Mononuclear cell (primary cell): ENCODE data around the gene TMEM184C.

GRCh38 chr4:146242942-146243706 lies 28.8 kb downstream of the REELD1 start:
- RRBS: no CpG with 5 or more reads among the region's 19 CpGs

GRCh38 chr4:146520823-146521263 lies 897 bp downstream of the SLC10A7 start:
- RRBS: no CpG with 5 or more reads among the region's 8 CpGs

- RRBS: no CpG with 5 or more reads among the region's 2 CpGs
These were observed 129.3 kb upstream of the EDNRA start for GRCh38 chr4:147351628-147352040.

GRCh38 chr4:147362767-147363581 lies 117.9 kb upstream of the EDNRA start:
- RRBS: no CpG with 5 or more reads among the region's 6 CpGs

DNA sequence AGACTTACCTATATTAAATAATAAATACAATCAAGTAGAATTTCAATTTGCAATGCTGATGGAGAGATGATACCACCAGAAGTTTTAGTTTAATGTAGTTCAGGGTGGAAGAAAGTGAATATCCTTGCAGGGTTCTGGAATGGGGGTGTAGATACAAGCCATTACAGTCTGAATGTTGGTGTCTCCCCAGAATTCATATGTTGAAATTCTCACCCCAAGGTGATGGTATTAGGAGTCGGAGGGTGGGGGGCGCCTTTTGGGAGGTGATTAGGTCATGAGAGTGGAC lies 20.6 kb upstream of the EDNRA start:
- RRBS: no CpG with 5 or more reads among the region's 2 CpGs

GRCh38 chr4:147481227-147482207 lies 620 bp downstream of the EDNRA start:
- RRBS: no CpG with 5 or more reads among the region's 57 CpGs

DNA sequence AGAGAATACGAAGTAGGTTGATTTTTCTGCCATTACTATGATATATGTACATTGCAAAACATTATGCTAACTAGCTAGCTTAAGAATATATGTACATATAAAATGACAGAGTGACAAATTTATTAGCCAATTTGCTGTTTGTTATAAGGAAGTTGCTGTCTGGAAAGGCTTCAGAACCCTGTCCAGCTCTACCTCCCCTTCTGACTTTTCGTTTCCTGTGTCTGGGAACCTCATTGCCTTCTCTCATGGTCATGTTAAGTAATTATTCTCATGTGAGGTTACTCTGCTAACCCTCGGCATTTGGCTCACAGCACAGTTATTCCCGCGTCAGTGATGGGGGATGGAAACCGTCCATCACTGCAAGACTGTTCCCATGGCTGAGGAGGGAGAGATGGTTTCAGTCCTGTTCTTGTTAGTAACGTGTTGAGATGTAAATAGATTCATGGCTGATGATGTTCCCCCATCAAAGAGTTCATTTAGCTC lies 11.8 kb downstream of the EDNRA start:
- RRBS: no CpG with 5 or more reads among the region's 7 CpGs

- RRBS: 3% methylated on average over 7 of the region's 50 CpGs
These were observed at the start of gene TMEM184C for GRCh38 chr4:147617040-147618156. TSS of gene TMEM184C (plus strand) at chr4:147617397.

- RRBS: 3% methylated on average over 9 of the region's 32 CpGs
These were observed 597 bp upstream of the ARHGAP10 start for GRCh38 chr4:147731155-147731826.

GRCh38 chr4:147756322-147757092 lies 24.6 kb downstream of the ARHGAP10 start:
- RRBS: no CpG with 5 or more reads among the region's 3 CpGs

DNA sequence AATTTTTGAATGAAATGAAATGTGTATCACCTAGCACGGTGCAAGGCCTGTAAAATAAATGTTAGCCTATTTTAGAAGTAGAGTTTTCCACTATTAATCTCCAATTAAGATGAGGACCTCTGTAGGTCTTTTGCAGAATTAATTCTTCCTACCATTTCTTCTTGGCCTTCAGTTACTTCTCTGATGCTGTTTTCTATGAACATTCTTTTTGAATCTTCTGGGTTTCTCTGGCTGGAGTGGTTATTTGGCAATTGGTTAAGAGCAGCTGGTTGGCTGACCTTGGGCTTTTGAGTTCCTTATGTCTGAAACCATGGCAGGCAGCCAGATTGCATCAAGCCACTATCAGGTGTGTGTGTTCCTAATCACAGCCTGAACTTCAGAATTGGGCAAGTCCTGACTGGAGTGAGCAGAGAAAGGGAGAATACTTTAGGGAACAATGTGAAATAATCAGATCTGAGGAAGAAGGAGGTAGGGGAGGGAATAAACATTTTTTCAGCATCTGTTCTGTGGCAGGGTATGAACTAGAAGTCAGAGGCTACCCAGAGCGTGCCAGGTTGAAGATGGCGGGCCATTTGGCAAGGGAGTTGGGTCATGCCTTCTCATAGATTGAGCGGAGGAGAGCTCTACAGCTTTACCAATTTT lies 90.2 kb downstream of the ARHGAP10 start:
- RRBS: no CpG with 5 or more reads among the region's 4 CpGs

- RRBS: no CpG with 5 or more reads among the region's 5 CpGs
These were observed 313.0 kb downstream of the ARHGAP10 start for GRCh38 chr4:148044864-148045297.

DNA sequence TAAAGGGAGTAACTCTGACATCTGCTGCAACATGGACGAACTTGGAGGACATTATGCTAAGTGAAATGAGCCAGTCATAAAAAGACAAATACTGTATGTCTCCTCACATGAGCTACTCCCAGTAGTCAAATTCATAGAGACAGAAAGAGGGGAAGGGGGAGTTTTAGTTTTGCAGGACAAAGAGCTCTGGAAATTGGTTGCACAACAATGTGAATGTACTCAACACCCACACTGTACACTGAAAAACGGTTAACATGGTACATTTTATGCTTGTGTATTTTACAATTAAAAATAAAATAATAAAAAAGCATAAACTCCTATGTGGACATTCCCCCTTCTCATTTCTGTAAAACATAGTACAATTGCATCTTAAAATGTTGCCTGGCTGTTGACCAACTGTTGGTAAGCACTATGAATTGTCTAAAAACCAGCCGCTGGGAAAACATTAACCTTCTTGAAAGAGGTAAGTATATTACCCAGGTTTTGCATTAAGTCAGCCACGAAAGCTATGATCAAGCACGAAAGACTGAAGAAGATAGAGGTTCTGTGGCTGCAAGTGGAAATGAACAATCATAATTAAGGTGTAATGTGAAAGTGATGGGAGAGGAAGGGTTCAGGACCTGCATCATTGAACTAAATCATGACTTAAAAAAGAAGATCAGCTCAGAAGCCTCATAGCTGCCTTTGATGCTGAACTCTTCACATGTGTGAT lies 341.2 kb downstream of the NR3C2 start:
- RRBS: no CpG with 5 or more reads among the region's 5 CpGs

DNA sequence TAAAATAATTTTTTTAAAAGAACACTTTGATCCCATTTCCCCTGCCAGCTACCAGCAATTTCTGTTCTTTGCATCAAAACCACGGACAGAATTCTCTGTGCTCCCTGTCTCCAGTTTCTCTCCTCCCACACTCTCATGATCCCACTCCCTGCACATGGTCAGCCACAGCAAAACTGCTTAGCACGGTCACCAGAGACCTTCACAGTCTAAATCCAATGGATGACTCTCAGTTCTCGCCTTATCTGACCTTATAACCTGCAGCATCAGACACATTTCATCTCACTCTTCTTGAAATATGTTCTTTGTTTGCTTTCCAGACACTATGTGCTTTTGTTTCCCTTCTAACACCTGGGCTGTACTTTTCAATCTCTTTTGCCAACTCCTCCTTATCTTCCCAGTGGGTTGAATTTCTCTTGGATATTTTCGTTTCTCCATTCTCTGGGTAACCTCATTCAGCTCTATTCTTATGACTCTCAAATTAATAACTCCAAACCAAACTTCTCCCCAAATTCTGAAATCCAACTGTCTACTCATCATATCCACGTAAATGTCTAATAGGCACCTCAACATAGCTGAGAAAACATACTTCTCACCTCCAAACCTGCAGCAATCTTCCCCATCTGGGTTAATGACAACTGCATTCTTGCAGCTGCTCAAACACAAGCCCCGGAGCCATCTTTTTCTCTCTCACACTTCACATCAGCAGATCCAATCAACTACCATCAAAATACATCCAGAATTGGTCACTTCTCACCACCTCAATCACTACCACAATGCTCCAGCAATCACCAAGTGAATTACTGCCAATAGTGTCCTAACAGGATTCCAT lies 131.2 kb downstream of the NR3C2 start:
- RRBS: no CpG with 5 or more reads among the region's 6 CpGs

DNA sequence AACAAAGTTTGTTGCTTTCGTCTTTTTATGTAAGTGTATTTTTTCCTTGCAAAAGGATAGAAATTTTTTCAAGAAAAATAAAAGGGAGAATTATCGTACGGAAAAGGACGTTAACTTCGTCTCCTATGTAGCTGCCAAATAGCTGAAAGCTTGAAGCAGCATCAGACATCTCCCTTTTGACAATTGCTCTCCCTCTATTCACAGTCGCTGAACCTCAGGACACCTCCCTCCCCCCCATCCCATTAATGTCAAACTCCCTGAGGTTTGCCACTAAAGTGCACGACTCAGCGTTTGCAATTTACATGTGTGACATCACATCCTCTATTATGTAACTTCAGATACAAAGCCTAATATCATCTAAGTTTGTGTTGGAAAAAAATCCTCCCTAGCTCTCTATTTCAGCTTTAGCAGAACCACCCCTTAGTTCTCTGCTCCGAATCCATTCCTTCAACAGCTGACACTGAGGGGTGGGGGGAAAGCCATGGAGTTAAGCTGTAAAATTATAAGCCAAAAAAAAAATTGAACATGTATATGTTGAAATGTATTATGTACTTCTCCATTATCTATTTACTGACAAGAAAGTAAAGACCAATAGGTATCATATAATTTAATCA lies 5.5 kb upstream of the NR3C2 start:
- RRBS: no CpG with 5 or more reads among the region's 9 CpGs

- RRBS: no CpG with 5 or more reads among the region's 3 CpGs
These were observed 71.6 kb upstream of the NR3C2 start for GRCh38 chr4:148513743-148514198.

- RRBS: no CpG with 5 or more reads among the region's 3 CpGs
These were observed 238.2 kb upstream of the NR3C2 start for GRCh38 chr4:148680298-148681013.

DNA sequence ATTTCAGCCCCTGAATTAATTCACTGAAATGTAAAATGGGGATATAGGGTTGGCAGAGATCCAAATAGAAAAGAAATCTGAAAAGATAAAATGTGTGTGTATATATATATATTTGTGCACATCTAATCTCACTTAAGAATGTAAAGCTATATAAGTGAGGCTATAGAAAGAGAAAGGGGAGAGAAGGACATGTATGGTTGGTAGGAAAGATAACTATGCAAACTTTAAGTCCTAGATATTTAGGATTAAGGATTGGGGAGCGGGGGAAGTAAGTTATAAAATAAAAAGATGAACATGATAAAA lies 608.0 kb upstream of the NR3C2 start:
- RRBS: no CpG with 5 or more reads among the region's 1 CpG

DNA sequence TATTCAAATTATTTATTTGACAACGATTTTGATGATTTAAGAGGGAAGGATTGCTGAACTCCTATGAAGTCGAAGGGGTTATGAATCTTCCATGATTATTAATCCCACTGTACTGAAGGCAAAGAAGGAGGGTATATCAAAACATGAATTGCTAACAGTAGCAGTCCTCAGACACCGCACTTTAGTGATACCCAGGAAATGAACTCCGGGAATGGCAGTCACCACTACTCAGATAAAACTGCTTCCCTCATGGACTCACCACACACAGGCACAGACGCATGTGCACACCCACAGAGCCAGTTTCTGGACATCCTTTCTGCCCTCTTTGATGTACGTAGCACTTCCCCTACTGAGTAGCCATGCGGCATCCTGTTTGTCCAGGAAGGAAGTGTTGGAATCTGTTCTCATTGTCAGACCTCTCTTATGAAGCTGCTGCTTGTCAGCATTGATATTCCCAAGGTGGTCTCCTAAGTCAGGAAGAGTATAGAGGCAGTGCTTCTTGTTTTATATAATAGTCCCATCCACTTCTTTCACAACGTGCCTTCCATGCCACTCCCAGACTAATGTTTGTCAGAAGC lies 95.7 kb downstream of the DCLK2 start:
- RRBS: no CpG with 5 or more reads among the region's 8 CpGs